Myometrial cell (primary cell): ENCODE measurements around a stretch of chr4.

DNA sequence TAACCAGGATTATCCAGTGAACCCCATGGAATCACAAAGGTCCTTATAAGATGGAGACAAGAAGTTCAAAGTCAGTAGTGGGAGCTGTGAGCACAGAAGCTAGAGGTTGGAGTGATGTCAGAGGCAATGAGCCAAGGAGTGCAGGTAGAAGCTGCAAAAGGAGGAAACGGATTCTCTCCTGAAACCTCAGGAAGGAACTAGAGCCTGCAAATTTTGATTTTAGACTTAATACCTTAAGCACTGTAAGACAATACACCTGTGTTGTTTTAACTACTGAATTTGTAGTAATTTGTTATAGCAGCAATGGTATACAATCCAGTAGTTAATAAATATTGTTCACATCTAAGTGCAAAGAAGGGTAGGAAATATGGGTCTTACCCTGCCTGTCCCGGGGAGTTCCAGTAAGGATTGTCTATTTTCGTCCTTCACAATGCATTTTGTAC, 890 bp upstream of the CFAP97 start:
- RAMPAGE, long total RNA, result no peak

- RAMPAGE, long total RNA, result no peak
Observed at GRCh38 chr4:185379599-185380168, 16.0 kb downstream of the LRP2BP start.

DNA sequence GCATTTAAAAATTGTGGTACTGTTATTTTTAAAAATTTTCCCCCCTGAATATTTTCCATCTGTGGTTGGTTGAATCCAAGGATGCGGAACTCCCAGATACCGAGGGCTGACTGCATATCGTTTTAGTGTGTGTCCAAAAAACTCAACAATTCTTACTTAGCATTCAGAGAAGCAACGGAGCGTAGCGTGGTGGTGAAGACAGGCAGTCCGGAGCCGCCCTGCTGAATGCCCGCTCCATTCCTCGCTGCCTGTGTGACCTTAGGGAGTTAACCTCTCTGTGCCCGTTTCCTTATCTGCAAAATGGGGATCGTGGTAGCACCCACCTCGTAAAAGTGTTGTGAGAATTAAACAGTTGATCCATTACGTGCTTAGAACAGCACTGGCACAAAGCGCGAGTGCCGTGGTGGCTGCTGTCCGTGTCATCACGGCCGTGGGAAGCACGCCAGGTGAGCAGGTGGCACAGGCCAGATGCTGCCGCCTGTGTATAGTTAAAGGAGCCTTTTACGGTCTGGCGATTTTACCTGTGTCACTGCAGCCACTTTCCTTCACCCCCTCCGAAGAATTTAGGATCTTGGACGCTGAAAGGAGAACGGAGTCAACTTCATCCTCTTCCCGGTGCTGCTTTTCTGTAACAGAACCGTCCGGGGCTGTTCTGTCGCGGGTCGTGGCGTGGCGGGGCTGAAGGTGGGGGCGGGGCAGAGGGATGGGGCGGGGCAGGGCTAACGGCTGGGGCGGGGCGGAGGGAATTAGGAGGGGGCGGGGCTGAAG, 925 bp downstream of the CCDC110 start:
- RAMPAGE, long total RNA, result no peak

DNA sequence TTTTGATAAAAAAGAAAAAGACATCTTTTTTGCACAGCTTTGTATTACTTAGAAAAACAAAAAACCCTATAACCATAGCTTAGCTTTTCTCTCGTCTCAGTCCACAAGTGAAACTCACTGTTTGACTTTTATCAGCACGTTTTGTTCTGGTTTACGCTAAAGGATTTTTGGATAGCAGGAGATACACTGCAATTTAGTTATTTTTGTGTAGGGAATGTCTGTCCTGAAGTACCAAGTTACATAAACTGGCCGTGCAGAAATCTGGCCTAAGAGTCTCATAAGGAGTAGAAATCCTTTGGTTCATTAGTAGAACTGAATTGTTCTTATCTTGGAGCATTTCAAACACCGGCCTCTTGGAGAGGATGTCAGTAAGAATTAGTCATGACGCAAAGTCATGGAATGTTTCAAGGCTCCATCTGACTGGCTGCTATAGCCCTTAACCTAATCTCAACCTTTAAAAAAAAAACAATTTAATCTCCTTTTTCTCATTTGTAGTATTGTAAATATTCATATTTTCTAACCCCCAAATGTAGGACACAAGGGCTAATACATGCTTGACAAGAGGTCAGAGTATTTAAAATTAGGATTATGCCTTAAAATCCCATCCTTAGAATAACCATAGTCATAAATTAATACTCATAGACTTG, 15.2 kb downstream of the PDLIM3 start:
- RAMPAGE, long total RNA, result no peak

GRCh38 chr4:185542928-185543347, 7.6 kb upstream of the PDLIM3 start:
- RAMPAGE, long total RNA, result no peak

- RAMPAGE, long total RNA, result no peak
Observed at GRCh38 chr4:185566621-185567855, 31.7 kb upstream of the PDLIM3 start.

GRCh38 chr4:185651085-185651806, 115.9 kb upstream of the PDLIM3 start:
- RAMPAGE, long total RNA, result no peak

DNA sequence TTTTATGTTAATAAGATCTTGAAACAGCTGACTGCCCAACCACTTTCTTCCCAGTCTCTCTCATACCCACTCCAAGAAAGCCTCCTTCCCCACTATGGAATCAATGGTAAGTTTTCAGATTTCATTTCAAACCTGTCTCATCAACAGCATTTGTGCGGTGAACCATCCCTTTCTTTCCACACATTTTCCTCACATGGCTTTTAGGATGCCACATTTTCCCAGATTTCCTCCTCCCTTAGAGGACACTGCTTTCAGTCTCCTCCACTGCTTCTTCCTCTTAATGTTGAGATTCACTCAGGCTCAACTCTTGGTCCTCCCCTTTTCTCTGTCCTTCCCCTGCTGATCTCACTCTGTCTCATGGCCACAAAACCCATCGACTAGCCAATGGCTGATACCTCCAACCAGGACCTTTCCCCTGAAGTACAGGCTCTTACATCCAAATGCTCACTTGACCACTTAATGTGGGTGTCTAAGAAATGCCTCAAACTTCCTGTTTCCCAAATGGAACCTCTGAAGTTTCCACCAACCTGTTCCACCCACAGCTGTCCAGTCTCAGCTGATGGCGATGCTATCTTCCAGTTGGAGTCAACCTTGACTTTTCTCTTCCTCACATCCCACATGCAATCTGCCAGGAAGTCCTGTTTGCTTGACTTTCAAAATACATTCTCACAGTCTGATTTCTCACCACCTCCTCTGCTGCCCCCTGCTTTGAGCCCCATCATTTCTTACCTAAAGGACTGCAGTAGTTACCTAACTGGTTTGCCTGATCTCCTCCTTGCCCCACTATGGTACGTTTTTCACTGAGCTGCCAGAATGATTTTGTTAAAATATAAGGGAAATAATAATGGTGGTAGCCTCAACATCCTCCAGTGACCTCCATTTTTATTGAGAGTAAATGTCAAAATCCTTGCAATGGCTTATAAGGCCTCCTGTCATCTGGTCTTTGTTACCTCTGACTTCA, 138.0 kb downstream of the SORBS2 start:
- RAMPAGE, long total RNA, result no peak

DNA sequence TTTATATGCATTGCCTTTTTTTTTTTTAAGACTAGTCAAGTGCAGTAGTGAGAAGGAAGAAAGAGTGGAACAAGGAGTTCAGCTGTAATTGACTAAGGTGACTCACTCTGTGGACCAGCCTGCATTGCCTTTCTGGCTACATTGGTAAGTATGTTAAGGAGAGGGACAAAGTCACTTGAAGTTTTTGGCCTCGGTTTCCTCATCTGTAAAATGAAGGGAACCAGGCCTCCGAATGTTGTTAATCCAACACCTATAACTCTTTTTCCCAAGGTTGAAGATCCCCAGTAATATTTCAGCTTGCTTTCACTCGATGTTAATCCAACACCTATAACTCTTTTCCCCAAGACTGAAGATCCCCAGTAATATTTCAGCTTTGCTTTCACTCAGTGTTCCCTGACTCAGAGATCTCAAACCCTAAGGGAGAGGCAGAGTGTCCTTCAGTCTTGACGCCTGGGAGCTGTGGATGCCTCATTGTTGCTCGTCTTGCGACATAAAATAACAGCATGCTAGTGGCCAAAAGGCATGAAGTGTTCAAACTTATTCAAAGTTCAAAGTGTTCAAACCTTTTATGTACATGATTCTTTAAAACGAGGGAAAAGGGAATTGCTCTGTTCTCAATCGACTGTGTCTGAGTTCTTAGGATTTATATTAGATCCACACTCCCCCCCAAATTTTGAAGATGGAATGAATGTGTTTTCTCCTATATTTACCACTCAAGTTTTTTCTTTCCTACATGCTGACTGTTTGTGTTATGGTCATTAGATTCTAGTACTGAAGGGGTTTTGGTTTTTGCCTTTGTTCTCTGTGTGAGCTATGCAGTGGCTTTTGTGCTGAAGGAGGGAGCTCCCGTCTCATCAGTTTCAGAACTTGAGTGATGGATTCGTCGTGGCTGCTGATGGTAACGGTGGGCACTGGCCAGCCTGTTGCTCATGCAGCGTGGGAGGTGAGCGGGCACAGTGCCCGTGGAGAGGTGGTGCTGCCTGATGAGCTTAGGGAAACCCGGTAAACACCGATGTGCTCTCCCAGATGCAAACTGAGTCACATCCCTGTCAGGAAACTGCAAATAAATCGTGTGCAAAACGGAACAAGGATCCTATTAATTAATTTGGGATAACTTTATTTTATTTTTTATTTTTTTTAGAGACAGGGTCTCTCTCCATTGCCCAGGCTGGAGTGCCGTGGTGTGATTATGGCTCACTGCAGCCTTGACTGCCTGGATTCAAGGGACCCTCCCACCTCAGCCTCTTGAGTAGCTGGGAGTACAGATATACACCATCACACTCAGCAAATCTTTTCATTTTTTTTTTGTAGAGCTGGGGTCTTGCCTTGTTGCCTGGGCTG, 101.7 kb downstream of the SORBS2 start:
- RAMPAGE, long total RNA, result no peak

- RAMPAGE, long total RNA, result no peak
Observed at GRCh38 chr4:185729177-185729842, 82.7 kb downstream of the SORBS2 start.

DNA sequence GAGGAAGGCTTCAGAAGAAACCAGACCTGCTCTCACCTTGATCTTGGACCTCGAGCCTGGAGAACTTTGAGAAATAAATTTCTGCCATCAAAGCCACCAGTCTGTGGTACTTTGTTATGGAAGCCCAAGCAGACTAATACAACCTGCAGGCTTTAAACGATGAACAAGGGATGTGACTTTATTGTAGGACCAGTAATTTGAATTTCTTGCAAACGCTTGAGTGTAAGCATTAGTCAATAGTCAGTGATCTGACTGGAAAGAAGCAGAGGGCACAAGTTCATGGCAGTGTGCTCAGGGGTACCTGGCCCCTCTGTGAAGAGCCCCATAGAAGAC, 64.8 kb downstream of the SORBS2 start:
- RAMPAGE, long total RNA, result no peak

- RAMPAGE, long total RNA, result no peak
Observed at GRCh38 chr4:185758243-185759124, 53.5 kb downstream of the SORBS2 start.

- RAMPAGE, long total RNA, result no peak
Observed at GRCh38 chr4:185784485-185785181, 27.4 kb downstream of the SORBS2 start.

- RAMPAGE, long total RNA, result no peak
Observed at GRCh38 chr4:185812840-185813576, 1.0 kb upstream of the SORBS2 start.

DNA sequence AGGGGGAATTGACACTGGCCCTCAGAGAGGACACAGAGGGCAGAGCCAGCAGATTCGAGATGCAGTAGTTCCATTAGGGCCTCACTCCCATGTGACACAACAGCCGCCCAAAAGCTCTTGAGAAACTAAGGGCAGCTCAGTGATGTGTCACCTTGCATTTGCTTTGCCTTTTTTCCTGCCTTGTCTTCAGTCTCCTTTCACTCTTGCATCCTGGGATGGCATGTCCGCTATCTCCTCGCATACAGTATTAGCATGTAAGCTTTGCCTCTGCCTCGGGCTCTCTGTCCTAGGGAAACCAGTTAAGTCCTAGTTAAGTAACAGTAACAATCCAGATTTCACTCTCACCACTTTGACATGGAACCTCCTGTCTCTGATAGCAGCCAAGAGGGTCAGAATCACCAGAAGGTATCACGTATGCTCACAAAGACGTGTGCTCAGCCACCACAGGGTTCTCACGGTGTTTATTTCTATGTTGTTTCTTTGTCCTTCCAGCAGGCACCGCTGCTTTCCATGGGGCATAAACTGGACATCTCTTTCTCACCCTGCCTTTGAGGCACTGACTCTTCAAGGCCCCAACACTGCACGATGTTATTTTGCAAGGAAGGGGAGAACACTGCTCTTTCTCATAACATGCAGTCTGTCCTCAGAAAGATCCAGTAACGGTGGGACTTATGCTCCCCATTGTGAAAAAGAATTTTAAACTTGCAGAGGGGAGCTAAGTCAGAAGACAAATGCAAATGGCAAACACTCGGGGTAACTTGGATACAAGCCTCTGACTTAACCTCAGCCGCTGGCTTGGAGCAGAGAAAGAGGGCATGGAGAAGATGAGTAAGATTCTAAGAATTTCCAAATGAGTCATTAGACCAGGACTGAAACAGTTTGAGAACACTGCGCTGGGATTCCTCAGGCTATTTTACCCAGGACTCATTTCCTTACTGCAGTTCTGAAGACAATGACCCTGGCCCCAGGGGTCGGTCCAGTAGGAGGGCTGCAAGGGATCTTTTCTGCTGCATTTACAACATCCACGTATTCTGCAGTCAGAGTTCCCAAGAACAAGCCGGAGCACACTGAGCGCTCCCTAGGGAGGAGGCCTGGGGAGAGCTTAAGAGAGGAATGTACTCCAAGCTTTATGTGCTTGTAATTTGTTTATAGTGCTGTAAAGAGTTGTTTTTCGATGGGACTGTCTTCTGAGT, 26.9 kb upstream of the SORBS2 start:
- RAMPAGE, long total RNA, result no peak

GRCh38 chr4:186027221-186027720, 41.7 kb upstream of the TLR3 start:
- RAMPAGE, long total RNA, result no peak

DNA sequence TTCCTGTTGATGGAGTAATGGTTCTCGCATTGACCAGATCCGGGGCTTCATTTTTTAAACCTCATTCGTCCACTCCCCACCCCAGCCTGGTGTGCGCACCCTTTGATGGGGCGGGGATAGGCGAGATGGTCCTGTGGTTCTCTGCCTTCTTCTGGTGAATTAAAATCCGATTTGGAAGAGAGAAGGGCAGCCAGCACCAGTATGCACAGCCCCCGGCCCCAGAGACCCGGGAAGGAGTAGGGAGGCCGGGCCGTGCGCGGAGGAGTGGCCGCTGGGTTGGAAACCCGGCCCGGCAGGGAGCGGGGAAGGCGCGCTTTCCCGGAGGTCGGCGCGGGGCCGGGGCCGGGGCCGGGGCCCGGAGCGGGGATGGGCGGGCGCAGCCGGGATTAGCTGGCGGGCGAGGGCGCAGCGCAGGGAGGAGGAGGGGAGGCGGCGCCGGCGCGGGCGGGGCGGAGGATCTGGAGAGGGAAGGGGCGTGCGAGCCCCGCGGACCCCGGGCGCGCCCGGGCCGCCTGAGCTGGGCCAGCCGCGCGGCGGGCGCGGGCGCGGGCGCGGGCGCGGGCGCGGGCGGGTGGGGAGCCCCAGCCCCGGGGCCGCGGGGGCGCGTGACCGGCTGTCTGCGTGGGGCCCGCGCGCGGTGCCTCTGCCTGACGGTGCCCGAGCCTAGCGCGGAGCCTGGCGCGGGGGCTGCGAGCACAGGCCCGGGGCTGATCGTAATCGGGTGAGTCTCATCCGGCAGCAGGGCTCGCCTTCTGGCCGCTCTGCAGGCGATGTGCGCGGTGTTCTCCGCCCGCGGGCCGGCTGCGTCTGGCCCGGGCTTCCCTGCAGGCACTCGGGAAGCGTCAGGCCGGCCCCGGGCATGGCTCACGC, 46.7 kb upstream of the CYP4V2 start:
- RAMPAGE, long total RNA, result no peak

DNA sequence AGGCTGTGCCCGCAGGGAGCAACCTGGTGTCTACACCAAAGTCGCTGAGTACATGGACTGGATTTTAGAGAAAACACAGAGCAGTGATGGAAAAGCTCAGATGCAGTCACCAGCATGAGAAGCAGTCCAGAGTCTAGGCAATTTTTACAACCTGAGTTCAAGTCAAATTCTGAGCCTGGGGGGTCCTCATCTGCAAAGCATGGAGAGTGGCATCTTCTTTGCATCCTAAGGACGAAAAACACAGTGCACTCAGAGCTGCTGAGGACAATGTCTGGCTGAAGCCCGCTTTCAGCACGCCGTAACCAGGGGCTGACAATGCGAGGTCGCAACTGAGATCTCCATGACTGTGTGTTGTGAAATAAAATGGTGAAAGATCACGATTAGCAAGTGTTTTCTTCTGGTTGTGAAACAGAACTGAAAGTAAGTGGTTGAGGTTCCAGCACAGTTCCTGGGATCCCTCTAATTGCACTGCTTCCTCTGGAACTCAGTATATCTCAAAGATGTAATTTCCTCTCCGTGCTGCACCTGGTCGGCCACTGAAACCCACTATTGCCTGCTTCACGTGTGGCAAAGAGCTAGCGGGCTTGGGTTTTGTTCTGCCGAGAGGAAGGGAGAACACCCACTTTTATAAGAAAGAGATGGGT, 7.8 kb upstream of the F11 start:
- RAMPAGE, long total RNA, result no peak

DNA sequence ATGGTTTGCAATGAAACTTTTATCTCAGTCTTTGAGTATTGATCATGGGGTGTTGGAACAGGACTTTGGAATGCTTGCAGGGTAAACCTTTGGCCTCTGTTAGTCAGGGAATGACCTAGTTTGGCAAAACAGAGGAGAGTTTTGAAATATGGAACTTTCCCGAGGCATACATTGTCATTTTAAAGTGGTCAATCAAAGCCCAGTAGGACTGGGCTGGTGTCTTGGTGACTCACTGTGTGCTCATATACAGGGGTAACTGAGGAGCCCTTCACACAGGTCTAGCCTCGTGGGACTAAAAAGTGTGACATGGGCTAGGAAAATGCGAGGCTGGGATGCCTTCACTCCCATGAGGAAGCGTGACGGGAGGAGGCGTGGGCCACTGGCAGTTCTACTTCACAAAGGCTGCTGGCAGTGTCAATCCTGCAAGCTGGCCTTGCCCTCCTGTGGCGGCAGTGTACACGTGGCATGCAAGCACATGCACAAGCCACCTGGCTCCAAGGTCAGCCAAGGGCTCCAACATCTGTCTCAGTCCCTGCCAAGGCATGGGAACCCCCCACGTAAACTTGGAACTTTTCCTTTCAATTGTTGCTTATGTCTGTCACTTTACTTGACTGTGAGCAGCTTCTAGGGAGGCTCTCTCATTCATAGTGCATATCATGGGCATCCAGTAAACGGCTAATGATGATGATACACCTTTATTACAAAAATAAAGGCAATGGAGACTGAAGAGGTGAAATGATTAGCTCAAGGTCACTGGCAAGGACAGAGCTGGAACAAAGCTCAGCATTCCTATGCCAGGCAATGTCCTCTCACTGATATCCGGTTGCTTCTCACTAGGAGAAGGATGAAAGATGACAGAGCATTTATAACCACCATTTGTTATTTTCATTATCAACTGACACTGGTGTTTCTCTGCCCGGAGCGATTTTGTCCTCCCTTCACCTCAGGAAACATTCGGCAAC, 5.1 kb upstream of the F11 start:
- RAMPAGE, long total RNA, result no peak

DNA sequence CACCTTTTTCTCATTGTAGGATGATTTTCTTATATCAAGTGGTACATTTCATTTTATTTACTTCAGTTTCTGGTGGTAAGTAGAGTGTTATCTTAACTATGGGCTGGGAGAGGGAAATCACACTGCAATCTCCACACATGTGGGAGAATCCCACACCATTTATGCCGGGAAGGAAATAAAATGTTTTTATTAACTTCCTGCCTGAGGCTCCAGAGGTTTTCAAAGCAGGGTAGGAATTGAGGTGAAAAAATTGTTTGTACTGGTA, 1.1 kb downstream of the F11 start:
- RAMPAGE, long total RNA, result no peak